Brain (tissue), 1 donor: Measurements from ENCODE around the genes DDX23, RHEBL1, DHH and C1QL4.

DNA sequence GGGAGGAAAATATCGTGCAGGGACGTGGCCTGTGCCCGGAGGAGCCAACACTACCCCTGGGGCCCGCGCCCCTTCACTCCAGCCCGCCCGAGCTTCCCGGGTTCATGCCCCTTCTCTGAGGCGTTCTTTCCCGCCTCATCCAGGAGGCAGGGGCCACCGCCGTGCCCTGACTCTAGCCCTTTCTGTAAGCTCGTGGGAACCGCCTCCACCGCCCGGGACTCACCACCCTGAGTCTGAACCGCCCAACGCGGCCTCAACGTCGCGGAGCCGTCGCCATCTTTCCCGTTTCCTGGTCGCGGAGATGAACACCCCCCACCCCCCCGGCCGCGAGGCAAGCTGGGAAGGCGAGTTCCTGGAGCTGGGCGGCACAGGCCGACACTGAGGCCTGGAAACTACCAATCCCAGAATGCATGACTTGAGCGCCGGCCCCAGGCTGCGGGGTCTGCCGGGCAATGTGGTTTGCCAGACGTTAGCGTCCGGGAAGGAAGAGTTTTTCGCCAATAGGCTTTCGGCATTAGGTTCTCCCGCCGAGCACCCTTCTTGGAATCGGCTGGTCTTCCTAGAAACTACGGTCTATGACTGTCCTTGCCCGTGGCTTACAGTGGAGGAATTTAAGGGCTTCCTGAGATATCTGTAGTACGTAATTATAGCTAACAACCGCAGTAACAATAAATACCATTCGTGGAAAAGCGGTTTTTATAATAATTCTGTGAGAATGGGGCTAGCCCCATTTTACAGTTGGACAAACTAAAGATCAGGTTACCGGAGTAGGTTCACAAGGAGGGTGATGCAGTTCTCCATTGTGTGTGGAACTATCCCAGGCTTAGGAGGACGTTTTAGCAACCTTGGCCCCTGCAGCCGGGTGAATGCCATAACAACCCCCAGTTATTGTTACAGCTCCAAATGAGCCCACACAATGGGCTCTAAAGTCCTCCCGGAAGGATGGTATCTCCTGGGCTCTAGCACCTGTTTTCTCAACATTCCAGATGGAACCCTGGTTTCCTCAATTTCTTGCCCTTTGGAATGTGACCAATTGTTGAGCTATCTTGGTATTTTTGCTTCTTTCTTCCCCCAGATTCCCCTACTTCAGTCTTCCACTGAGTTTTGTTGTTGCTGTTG, at the start of gene DDX23:
Gene DDX23, minus strand, starts transcription at position 303 of the 1,119 bp plus-strand sequence.
- RRBS, result 2% methylated on average over 24 of the region's 55 CpGs

- RRBS, result no CpG with 5 or more reads among the region's 9 CpGs
Measured at GRCh38 chr12:48853068-48853692, 1.2 kb upstream of the DDX23 start.

GRCh38 chr12:48938549-48939378, 13.5 kb upstream of the FKBP11 start:
- RRBS, result no CpG with 5 or more reads among the region's 12 CpGs

GRCh38 chr12:49030840-49031852, 12.6 kb upstream of the PRKAG1 start:
- RRBS, result no CpG with 5 or more reads among the region's 17 CpGs

DNA sequence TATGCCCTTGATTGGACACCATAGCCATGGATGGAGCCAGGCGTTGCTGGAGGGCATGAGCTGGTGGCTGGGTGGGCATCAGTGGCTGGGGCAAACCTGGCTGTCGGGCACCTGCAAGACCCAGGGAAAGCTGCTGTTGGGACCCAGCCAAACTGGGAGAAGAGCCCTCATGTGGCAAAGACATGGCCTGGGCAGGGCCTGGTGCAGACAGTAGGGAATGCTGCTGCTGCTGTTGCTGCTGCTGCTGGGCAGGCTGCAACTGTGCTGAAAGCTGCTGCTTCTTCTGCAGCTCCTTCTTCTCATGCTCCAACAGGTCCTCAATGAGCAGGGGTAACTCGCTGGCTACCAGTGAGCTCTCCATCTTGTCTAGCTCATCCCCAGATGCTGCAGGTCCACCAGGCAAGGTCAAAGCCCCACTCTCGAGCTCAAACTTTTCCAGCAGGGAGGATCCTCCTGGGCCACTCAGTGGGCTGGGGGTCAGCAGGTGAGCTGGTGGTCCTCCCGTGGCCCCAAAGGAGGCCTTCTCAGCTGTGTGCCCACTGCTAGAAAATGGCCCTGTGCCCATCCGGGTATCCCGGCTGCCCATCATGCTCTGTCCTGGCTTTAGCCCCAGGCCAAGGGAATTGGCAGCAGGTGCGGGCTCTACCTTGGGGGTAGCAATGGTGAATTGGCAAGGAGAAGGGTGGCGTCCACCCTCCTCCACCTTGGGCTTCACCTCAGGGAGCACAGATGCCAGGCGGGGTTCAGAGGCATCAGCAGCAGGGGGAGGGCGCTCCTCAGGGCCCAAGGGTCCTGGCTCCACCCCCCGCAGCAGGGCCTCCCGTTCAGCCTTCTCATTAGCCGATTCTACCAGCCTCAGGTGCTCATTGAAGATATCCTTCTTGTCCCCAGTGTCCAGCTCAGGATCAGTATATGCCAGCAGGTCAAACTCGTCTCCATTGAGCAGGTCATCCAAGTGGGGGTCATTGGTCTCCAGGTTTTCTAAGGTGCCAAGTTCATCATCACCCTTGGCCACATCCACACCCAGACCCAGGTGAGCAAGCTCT, 19.0 kb upstream of the PRKAG1 start:
- RRBS, result no CpG with 5 or more reads among the region's 15 CpGs

GRCh38 chr12:49049831-49050654, 10.6 kb downstream of the KMT2D start:
- RRBS, result no CpG with 5 or more reads among the region's 17 CpGs

DNA sequence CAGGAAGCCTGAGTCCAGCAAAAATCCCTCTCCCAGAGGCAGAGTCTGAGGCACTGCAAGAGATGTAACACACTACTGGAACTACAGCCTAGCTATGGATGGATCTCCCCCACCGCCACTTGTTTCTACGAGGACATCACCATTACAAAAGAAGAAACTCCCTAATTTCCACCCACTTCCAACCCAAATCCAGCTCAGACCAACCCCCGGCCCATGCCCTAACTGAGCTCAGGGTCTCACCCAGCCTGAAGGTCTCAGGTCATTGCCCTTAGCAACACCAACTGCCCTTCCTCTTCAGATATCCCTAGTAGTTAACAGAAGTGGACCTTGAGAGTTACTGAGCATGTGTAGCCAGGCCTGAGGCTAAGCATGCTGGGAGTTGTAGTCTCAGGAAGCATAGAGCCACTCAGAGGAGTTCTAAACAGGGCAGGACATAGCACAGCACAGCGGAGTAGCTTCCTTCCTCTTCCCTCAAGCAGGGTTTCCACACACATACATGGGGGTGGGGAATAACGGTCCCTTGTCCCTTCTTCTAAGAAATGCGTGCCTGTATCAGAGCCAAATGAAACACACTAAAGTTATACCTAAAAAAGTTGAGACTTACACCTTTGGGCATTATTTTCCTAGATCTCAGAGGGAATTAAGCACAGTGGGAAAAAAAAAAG, 4.7 kb downstream of the KMT2D start:
- RRBS, result no CpG with 5 or more reads among the region's 6 CpGs

DNA sequence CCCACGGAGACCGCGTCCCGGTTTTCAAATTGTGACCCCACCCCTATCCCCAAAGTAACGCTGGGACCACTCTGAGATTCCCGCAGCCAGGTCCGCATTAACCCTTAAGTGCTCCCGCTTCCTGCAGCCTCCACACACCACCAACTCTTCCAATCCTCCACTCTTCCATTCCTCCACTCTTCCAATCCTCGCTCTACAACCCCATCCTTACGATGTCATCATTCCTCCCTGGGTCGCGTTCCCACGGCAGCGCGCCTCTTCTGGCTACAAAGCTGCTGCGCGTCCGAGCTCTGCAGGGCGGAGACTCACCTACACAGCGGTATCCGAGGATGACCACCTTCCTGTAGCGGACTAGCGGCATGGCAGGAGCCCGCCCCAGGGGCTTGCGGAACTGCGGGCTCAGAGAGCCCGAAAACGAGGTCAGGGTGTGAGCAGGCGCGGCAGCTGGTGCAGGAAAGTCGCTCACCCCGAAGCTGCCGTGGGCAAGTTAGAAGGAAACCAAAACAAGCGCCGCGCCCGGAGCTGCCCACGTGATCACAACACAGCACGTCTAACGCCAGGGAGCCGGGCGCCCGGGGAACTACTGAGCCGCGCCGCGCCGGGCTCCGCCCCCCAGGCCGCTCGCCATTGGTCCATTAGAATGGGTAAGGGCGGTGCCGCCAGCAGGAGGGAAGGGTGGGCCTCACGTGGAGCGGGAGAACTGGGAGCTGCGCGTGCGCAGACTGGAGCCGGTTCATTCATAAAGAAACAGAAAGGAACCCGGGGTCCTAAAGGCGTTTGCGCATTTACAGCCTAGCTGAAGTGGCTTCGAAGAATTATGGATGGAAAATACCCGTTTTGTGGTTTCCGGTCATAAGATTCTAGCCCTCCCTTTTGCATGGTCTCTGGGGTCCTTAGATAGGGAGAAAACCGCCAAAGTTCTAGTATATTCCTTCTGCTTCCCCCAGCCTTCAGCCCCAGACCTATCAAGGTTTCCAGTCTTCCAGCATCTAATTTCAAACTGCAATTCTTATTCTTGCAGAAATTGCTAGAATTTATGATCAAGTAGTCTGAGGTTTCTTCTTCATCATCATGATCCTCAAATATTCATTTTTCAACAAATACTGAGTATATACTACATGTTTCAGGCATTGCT, at the start of gene RHEBL1:
Gene RHEBL1, minus strand, starts transcription at position 555 of the 1,135 bp plus-strand sequence.
- RRBS, result 1% methylated on average over 10 of the region's 66 CpGs

DNA sequence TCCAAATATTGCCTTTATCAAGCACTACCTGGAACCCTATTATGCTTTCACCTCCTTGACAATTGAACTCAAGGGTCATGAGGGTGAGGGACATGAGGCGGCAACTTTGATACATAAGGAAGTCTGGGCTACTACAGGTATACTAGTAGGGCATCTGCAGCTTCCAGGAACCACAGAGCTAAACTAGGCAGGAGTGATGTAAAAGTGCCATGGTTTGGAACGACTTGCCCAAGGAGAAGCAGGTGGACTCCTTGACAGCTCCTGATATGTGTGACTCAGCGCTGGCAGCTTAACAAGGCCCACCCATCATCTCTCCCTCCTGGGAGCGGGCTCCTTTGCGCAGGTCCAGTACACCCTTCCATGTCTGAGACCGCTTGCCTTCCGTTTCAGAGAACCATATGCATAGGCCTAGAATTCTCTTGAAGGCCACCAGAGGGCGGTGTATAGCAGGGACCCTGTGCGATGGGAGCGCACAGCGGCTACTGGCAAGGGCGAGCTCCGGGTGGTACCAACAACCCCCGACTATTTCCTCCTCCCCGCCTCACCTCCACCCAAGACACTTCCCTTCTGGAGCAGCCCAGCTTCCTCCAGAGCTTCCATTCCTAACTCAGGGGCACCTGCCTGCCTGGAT, 6.5 kb downstream of the DHH start:
- RRBS, result no CpG with 5 or more reads among the region's 15 CpGs

- RRBS, result 3% methylated on average over 24 of the region's 50 CpGs
Measured at GRCh38 chr12:49094089-49095132, at the start of gene DHH. Gene DHH, minus strand, starts transcription at chr12:49094801.

- RRBS, result no CpG with 5 or more reads among the region's 3 CpGs
Measured at GRCh38 chr12:49138546-49139146, 7.5 kb upstream of the TUBA1B start.

DNA sequence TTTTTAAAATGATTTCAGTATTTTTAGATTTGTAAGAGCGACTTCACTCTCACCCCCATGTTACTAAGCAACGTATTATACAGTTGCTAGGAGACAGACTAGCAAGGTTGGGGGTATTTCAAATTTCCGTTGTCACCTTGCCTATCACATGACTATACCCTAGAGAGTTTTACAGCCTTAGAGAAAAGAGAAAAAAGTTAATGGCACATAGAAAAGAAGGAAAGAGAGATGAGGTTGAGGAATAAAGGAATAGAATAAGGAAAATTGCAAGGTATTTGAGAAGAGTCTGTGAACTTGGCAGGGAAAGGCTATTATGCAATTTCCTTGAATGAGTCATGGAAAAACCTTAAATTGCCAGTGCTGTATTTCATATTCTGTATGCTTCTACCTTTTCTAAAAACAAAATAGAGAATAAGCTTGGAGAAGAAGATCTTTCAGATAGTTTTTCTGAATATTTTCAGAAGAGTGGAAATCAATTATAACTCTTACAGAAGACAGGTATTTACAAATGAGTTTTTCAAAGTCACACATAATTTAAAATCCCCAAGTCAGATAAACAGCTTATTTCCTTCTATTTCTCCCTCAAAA, 12.4 kb upstream of the TUBA1A start:
- RRBS, result no CpG with 5 or more reads among the region's 3 CpGs

- RRBS, result no CpG with 5 or more reads among the region's 18 CpGs
Measured at GRCh38 chr12:49272603-49273670, 8.1 kb downstream of the TUBA1C start.

- RRBS, result 4% methylated on average over 14 of the region's 74 CpGs
Measured at GRCh38 chr12:49296863-49297776, 2.2 kb downstream of the PRPH start.

- RRBS, result 5% methylated on average over 6 of the region's 31 CpGs
Measured at GRCh38 chr12:49337087-49337535, at the start of gene C1QL4. Gene C1QL4, minus strand, starts transcription at chr12:49337188.

DNA sequence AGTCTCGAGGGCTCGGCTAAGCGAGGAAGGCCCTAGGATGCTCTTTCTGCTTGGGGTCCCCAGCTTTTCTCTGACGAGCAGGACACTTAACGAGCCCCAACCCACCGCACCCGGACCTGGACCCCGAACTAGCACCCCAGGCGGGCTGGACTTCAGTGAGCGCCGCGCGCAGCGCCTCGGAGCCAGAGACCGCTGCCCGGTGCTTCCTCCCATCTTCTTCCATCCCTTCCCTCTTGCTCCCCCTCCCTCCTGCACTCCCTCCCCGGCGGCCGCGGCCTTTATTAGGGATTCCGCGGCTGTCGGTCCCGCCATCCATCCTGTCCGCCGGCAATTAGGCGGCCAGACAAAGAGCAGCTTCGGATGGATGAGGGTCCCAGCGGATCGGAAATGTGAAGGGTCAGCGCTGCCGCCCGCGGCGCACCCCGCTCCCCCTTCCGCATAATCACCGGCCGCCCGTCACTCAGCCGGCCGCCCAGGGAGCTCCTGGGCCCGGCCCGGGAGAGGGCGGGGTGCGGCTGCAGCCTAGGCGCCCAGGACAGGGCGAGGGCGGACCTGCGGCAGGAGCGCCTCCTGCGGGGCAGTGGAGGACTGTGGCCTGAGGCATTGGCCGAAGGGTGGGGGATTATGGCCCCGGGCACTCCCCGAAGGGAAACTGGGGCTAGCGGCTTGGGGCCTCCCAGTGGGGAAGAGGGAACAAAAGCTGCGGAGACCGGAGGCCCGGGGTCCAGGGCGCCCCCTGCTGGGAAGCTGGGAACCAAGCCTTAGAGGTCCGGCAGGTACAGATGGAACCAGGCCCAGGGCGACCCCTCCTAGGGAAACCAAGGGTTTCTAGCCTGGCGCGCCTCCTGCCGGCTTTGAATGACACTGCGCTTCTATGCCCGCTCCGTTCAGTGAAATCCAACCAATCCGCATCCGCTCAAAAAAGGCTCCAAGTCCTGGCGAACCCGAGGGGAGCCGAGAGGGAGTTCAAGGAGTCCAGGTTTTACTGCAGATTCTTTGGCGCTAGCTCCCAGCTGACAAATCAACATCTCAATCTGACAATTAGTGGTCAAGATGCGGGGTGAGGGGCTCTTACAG, 4.5 kb upstream of the DNAJC22 start:
- RRBS, result 9% methylated on average over 35 of the region's 76 CpGs

DNA sequence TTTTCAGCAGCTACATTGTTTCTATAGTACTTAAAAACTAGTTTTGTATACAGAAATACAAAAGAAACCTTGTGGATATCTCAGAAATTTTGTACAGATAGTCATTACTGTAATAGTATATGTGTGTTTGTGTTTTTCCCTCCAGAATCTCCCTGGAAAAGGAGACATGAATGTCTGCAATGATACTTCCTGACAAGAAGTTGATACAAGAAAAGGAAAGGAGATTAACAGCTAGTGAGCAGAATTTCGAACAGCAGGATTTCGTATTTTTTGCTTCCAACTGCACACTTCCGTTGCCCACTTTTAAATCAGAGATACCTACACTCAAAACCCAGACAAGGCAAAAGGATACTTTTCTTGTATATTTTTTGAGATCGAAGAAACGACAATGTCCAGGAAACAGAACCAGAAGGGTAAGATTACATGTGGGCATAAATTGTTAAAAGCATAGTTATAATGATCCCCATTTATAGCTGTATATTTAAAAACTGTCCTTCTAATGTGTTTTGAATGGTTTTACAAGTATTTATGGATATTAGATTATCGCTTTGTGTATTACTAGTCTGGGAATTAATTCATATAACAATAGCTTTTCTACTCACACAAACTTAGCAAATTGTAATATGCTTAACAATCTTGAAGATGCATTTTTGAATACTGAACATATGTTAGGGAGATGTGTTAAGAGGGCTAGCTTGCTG, 78.1 kb upstream of the KCNH3 start:
- RRBS, result no CpG with 5 or more reads among the region's 6 CpGs

GRCh38 chr12:49647119-49647851, 23.9 kb downstream of the PRPF40B start:
- RRBS, result no CpG with 5 or more reads among the region's 12 CpGs

DNA sequence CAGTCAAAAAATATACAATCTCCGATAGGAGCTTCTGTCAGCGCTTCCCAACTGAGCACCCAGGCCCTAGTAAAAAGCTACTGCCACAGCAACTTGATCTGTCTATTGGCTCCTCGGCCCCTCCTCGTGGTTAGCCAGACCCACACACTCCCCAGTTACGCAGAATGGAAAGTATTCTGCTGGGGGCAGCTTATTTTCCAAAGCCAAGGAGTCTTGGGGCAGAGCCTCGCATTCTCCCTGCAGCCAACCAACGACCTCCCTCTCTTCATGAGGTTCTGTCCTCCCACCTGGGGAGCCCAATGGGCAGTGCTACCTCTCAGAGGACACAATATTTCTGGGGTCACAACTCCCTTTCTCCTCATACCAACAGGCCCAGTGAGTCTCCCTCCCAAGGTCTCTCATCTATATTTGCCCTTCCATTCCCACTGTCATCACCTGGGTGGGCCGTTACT, 32.0 kb downstream of the FMNL3 start:
- RRBS, result no CpG with 5 or more reads among the region's 8 CpGs

DNA sequence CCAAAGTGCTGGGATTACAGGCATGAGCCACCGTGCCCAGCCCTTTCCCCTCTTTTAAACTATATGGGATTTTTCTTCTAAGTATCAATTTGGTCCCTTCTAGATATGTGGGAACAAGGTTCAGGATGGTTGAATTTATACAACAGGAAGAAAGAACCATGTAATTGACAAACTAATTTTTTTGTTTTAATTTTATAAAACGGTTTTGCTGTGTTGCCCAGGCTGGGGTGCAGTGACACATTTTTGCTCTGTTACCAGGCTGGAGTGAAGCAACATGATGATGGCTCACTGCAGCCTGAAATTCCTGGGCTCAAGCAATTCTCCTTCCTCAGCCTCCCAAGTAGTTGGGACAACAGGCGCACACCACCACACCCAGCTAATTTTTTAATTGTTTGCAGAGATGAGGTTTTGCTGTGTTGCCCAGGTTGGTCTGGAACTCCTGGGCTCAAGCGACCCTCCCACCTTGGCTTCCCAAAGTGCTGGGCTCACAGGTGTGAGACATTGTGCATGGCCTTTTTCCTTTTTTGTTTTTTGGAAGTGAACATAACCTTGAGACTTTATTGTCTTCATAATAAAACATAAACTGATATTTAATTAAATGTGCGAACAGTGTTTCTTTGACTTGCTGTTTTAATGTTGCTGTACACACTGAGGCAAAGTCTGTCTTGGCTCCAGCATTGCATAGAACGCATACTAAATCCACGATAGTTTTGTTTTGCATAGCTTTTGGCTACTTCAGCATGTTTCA, 5.9 kb downstream of the TMBIM6 start:
- RRBS, result no CpG with 5 or more reads among the region's 7 CpGs